ENCODE measurements around a stretch of chr12.

DNA sequence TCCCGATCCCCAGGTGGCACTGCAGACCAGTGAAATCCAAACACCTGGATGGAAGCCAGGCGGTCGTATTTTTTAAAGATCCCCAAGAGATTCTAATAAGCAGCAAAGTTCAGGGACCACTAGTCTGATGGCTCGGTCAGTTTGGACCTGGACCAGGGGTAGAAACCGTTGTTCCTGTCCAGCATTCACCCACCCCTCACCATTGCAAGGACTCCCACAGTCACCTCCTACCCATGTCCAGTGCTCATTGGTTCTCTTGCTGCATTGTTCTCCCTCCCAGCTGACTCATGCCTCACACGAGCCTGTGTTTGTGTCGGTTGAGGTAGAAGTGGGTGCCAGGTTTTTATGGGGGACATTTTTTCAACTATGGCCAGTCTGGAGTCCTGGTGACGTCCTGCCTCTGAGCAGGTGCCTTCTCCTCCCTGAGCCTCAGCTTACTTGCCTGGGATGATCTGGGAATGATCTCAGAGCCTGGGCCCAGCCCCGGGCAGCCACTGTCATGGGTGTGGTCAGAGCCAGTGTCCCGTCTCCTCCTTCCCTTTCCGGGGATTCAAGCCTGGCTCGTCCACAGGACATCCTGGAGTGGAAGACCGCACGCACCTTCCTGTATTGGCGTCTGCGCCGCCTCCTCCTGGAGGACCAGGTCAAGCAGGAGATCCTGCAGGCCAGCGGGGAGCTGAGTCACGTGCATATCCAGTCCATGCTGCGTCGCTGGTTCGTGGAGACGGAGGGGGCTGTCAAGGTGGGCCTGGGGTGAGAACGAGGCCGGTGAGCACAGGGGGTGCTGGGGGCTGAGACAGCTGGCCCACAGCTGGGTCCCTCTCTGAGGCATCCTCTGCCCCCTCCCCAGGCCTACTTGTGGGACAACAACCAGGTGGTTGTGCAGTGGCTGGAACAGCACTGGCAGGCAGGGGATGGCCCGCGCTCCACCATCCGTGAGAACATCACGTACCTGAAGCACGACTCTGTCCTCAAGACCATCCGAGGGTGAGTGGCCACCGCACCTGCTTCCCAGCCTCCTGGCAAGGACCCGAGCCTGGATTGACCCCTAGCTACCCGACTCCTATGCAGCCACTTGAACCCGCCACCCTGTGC, 44.2 kb downstream of the FOXN4 start:
- PRO-cap = no peak

DNA sequence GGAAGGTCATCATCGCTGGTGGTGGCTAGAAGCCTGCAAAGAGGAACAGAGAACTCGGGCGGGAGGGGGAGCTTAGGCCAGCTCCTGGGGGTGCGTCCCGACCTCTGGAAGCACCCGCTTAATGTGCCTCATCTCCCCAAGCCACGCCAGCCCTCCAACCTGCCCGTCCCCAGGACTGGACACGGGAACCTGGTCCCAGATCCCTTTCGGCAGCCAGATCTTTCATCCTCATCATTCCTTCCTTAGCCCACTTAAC, 18.9 kb downstream of the FOXN4 start:
- PRO-cap = no peak

DNA sequence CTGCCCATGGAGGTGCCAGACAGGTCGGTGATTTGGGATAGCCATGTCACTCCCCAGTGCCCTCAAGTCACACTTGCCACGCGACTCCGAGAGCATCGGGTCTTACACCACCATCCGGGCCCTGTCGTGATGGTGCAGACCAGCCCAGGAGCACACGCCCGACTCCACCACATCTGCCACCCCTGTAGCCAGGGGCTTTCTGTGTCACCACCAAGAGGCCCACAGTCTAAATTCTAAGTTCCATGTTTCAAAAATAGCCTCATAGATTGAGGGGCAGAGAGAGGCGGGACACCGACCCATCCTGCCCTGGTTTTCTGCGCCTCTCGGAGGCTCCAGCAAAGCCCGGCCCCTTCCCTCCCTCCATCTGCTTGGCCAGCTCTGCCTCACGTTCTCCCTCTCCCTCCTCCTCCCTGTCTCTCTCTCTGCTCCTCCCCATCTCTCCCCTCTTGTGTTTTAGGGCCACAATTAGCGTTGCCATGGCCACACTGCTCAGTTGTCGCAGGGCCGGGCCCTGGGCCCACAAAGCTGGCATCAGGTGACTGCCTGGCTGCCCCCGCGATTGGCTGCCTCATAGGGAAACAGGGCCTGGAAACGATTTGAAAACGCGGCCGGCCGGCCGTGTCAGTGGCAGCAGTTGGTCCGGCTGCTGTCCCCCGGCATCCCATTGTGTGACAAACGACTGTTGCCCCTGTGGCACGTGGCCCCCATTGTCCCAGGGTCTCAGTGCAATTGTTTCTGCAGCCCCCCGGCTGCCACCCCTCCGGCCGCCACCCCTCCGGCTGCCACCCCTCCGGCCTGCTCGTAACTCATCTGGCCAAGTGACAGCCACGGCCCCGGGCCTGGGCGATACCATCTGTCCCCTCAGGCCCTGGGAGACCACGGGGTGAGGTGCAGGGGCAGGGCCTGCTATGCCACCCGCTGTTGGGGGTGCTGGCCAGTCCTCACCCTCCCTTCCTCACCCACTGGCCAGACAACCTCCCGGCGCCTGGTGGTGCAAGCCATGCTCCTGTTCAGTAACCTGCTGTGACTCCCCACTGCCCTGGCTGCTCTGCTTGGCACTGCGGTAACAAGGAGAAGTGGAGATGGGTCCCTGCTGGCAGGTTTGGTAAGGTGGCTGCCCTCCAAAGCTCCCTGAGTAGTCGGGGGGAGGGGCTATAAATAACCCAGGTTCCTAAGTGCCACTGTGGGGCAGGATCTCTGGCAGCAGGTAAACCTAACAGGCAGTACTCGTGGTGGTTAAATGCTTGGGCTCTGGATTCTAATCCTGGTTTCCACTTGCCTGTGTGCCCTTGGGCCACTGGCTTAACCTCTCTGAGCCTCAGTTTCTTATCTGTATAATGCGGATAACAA, 17.4 kb downstream of the FOXN4 start:
- PRO-cap = bidirectional peak, plus-strand start at position 599 of the sequence, minus-strand start at position 334 of the sequence

DNA sequence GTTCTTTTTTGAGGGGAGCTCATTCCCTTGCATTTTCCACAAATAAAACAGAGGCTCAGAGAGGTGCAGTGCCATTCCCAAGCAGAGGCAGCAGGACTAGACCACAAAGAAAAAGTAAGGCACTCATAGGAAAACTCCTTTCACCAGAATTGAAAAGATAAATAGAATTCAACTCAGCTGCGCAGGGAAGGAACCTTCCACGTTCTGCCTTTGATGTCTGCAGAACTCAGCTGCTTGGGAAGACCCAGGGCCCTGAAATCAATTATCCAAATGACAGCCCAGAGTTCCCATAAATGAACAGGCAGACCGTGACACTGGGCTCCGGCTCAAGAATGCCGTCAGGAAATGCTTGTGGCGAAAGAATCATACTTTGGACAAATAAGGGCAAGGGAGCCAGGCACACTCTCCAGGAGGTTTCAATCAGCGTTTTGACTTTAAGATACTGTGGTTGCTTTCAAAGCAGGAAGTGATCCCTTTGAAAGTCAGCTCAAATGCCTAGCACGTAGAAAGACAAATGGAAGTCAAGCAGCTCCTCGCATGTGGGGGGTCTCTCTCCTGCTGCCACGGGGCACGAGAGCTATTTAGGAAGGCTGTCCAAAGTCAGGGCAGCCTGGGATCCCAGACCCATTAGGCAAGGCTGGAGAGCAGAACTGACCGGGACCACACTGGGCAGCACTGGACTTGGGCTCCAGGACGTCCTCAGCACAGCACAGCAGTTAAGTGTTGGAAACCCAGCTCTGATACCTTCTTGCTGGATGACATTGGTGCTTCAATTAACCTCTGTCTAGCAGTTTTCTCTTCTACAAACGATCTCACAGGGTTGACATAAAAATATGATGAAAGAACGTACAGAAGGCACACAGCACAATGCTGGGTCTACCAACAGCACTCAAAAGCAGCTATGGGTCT, 13.9 kb downstream of the KCTD10 start:
- PRO-cap = bidirectional peak, plus-strand start at position 621 of the sequence, minus-strand start at position 430 of the sequence

DNA sequence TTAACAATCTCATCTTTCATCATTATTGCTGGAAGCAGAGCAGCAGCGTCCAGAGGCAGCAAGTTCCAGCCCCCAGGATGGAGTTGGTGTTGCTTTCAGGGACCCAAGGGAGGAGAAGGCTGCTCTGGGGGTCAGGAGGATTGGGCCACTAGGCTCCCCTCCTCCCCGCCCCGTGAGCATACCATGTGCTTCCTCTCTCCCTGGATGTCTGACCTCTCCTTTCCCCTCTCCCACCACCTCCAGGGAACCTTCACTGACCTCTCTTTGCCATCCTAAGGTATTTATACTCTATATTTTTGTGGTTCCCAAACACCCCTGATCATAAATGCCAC, 13.3 kb downstream of the KCTD10 start:
- PRO-cap = no peak

DNA sequence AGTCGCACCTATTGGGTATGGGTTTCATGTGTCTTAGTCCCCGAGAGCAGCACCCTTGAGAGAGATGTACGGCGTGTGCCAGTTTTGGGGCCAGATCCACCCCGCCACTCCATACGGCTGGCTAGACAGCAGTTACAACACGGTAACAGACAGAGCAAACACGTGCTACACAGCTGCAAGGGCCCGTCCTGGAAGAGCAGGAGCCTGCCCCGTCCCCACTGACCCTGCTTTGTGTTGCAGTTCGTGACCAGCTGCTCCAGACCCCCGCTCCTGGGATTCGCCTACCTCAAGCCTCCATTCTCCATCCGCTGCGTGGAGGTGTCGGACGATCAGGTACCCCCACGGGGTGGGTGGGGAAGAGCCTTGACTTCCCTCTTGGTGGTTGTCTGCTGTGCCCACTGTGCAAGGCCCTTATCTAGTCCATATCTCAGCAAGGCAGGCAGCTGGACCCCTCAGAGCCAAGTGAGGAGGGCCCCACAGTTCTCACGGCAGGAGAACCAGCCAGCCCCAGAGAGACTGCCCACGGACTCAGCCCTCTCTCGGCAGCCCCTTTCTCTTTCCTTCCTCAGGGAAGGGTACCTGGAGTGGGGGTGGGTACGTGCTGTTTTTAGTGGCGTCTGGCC, 40.0 kb downstream of the MMAB start:
- PRO-cap = no peak

DNA sequence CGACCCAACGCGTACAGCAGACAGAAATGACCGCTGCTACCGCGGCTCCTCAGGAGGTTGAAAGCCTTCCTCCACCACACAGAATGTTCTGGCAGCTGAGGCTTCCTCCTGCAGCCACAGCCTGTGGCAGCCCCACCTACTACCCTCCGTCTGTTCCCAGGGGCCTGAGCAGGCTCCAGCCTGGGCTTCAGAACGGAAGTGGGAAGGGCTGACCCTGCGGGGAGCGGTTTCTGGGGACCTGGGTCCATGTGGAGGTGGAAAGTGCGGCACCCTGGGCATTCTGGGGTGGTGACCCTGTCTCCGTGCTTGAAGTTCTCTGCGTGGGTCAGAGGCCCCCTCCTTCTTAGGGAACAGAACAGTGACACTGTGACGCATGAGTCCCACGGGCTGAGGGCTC, 9.7 kb downstream of the MMAB start:
- PRO-cap = no peak

GRCh38 chr12:109575590-109576065, 2.0 kb downstream of the MVK start:
- PRO-cap = no peak

GRCh38 chr12:109735578-109736330, 22.1 kb downstream of the FAM222A start:
- PRO-cap = no peak

- PRO-cap = no peak
Observed at GRCh38 chr12:109777453-109777969, 55.7 kb downstream of the TRPV4 start.

DNA sequence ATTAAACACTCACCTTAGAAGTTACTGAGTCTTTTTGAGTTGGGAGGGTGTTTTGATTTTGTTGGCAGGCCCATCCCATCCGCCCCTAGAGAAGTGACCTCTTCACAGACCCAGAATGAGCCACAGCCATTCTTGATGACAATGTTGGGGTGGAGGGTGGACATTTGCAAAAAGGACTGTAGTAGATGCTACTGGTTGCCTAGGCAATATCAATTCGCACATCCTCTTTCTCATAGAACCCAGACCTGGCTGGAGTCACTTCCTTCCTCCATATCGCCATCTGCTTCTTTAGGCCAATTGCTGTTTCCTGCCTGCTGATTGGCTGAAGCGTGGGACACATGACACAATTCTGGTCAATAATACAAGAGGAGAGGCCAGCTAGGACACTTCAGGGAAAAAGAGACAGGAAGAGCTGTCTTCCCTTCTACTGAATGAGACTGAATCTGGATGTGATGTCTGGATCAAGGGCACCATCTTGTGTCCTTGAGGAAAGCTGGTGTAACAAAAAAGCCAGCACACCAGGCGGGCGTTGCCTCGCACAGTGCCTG, 53.9 kb downstream of the TRPV4 start:
- PRO-cap = no peak

- PRO-cap = no peak
Observed at GRCh38 chr12:109888262-109888928, 8.1 kb upstream of the GLTP start.

GRCh38 chr12:109946411-109947186, 46.5 kb downstream of the TCHP start:
- PRO-cap = bidirectional peak, plus-strand start at chr12:109946715, minus-strand start at chr12:109946748

- PRO-cap = unidirectional peak, minus-strand start at chr12:110023533; bidirectional peak, plus-strand start at chr12:110023588, minus-strand start at chr12:110023533
Observed at GRCh38 chr12:110023307-110024367, 24.4 kb downstream of the ANKRD13A start.

DNA sequence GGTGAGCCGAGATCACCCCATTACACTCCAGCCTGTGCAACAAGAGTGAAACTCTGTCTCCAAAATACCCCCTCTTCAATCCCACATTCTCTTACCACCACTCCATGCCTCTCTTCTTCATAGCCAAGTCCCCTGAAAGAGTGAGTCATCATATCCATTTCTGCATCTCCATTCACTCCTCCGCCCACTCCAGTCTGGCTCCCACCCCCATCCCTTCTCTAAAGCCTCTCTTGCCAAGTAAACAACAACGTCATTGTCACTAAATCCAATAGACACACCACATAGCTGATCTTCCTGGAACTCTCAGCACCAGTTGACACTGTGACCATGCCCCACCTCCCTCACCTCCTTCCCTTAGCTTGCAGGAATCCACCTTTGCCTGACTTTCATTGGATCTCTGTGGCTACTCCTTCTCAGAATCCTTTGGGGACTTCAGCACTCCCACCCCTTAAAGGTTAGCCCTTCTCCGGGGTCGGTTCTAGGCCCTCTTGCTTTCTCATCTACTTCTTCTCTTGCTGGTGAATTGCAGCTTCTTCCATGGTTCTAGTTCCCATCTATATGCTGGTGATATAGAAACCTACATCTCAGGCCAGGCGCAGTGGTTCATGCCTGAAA, 12.0 kb upstream of the C12orf76 start:
- PRO-cap = no peak

GRCh38 chr12:110279730-110279961, 1.4 kb upstream of the ATP2A2 start:
- PRO-cap = no peak

DNA sequence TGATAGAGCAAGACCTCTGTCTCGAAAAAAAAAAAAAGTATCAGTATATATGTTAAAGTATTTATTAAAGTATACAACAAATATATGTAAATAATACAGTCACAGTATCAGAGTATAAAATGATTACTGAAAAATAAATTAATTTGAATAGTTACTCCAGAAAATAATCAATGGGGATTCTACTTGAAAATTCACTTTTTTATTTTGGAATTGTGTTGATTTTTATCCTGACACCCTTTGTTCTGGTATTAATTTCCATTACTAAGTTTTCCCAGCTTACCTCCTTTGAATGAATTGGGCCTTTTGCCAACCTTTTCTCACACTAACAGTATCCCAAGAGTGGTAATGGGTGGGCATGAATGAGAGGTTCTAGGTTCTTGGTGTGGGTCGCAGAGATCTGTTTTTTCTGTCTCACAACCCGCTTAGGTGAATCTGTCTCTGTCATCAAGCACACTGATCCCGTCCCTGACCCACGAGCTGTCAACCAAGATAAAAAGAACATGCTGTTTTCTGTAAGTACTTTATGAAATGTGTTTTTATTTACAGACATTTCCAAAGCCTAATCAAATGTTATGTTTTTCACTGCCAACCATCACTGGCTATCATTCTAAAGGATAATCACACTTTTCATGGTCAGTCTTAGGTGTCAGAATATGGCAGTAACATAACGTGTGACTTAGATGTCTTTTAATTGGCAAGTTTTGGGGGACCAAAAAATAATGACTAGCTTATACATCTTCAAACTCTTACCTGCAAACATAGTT, 45.1 kb downstream of the ATP2A2 start:
- PRO-cap = no peak

- PRO-cap = no peak
Observed at GRCh38 chr12:110349210-110350199, 54.0 kb downstream of the ANAPC7 start.

DNA sequence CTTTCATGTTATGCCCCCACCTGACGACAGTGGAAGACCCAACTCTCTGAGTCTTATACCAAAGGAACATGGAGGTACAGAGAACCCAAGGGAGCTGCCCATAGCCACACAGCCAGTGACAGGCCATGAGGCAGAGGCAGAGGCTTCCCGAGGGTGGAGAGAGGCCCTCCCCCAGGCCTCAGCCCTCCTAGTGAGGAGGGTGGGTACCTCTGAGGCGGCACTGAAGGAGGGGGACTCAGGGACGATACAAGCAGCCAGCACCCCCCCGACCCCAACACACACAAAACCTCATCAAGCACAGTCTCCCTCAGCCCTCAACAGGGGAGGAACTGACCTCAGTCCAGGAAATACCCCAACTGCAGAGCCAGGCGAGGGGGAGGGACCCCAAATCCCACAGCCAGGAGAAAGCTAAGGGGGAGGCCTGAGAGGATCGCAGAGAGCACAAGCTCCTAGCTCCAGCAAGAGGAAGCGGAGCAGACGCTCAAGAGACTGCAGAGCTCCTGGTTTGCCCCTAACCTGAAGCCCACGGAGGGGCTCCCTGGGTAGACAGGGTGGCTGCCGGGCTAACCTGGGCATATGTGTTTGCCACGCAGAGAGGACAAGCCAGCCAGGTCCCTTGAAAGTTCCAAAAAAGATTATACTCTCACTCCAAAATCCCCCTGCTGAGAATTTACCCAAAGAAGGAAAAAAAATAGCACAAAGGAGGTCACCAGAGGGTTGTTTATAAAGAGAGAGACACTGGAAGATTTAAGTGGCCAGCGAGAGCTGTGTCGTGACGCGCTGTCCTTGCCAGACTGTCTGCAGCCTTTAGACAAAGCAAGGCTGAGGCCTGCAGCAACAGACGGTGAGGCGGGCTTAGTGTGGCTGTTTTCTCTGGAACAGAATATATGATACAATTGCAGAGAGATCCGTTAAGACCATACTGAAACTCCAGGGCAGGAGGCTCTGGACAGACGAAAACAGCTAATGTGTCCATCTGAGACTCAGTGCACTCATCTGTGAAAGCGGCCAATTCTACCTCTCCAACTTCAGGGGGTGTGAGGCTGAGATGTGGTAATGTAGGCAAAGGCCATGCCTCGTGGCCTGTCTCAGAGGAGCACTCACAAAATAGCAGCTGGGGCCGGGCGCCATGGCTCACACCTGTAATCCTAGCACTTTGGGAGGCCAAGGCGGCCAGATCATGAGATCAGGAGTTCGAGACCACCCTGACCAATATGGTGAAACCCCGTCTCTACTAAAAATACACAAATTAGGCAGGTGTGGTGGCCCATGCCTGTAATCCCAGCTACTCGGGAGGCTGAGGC, 36.5 kb downstream of the ANAPC7 start:
- PRO-cap = no peak

DNA sequence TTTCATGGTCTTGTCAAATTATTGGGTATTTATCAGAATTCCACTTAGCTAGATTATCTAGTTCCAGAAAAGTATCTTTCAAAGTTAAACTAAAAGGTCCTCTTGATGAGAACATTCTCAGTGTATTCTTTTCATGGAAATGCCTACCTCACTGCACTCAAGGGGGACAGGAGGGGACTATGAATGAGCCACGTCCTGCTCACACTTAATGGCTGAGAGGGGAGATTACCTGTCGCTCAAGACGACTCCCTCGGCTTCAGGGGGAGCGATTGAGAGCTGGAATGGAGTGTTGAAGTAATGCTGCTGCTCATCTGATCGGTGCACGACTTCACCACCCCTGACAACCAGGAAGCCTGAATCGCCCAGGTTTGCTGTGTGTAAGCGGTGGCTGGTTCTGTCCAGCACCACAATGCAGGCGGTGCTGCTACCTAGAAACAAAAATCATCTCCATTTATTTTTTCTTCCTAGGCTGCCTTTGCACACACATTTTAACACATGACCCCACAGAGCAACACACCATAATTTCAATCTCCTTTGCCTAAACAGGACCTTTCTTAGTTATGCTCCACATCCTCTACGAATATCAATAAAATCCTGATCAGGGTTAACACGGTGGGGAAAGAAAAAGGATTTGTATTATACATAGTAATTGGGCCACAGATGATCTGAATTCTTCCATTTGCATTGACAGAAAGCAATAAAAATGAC, 37.3 kb downstream of the PPTC7 start:
- PRO-cap = no peak